Pericardium (tissue), 1 donor: ENCODE data around the gene GLRX.

GRCh38 chr5:93601369-93602265 is 18.6 kb downstream of the NR2F1 start:
- RRBS = no CpG with 5 or more reads among the region's 15 CpGs

GRCh38 chr5:95284010-95284831 is 673 bp downstream of the MCTP1 start:
- RRBS = under 1% methylated on average over 26 of the region's 85 CpGs

DNA sequence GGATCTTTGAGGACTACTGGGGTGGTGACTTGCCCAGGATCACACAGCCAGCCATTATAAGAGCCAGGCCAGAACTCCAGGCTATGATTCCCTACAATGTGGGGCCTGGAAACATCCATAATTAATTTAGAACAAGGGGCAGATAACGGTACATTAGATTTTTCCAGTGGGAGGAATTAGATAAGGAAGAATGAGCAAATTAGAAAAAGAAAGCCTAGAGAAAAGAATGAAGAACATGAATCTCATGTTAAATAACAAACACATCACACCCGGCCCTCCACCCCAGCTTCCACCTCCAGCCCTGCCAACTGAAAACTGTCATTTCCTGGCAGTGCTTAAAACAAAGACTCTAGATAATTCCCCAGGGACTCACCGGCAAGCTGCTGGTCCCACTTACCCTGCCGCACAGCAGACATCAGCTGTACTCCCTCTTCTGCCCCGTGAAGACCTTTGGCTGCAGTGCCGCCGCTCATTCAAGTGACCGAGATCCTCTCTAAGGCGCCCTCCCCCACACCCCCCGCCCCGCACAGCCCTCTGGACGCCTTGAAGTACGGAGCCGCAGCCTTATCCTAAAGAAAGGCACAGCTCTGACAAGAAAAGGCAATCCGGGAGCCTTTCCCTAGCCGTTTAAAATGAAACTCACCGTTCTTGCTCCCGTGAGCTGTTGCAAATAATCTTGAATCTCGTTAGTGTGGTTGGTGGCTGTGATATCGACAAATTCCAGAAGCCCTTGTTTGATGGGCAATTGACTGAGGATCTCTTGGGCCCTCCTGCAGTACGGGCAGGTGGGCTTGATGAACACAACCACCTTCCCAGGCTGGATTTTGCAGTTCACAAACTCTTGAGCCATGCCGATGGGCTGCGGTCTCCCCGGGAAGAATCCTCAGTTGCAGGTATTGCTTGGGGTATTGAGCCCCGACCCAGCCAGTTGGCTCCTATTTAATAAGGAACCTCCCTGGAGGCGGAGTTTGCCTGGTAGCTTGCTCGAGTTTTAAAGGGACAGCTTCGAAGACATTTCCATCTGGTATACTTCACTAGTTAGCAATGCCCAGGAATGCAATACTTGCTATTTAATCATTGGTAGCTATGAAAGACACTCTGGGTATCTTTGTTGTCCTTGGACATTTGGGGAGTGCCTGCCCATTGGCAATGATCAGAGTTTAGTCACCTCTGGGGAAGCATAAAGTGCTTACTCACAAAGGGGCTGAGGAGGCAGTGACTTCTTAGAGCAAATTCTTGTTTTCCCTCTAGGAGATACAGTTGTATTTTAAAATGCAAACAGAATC is at the start of gene GLRX:
GLRX (minus strand) TSS at position 914 of the 1,286 bp plus-strand sequence.
- RRBS = 3% methylated on average over 2 of the region's 28 CpGs

GRCh38 chr5:95824582-95824741 is 1.9 kb upstream of the GLRX start:
- RRBS = no CpG with 5 or more reads among the region's 1 CpG

GRCh38 chr5:95852057-95852574 is 29.6 kb upstream of the GLRX start:
- RRBS = no CpG with 5 or more reads among the region's 14 CpGs

- RRBS = no CpG with 5 or more reads among the region's 31 CpGs
Measured at GRCh38 chr5:95858552-95859720, 36.4 kb upstream of the GLRX start.

GRCh38 chr5:95887920-95889158 is 65.8 kb upstream of the GLRX start:
- RRBS = no CpG with 5 or more reads among the region's 9 CpGs

DNA sequence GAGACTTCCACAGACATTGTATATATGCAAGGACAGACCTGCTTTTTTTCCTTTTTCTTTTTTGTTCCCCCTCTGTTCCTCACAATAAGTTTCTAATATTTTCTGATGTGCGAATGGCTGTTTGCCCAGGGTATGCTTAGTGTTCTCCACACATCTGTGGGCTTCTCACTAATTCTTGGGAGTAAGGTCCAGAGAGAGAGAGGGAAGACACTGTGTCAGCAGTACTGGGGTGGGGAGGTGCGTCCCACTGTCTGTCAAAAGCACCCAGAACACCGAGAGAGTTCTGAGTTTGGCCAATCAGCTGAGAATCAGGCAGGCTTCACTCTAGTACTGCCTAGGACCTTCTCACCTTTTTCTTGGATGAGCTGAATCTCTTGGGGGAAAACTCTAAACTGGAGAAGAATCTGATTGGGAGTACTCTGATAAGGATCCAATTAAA is 61.8 kb downstream of the ELL2 start:
- RRBS = no CpG with 5 or more reads among the region's 3 CpGs

- RRBS = no CpG with 5 or more reads among the region's 6 CpGs
Measured at GRCh38 chr5:95923058-95924024, 38.3 kb downstream of the ELL2 start.

- RRBS = no CpG with 5 or more reads among the region's 1 CpG
Measured at GRCh38 chr5:95928029-95928411, 33.6 kb downstream of the ELL2 start.

- RRBS = no CpG with 5 or more reads among the region's 5 CpGs
Measured at GRCh38 chr5:95930638-95931558, 30.8 kb downstream of the ELL2 start.

DNA sequence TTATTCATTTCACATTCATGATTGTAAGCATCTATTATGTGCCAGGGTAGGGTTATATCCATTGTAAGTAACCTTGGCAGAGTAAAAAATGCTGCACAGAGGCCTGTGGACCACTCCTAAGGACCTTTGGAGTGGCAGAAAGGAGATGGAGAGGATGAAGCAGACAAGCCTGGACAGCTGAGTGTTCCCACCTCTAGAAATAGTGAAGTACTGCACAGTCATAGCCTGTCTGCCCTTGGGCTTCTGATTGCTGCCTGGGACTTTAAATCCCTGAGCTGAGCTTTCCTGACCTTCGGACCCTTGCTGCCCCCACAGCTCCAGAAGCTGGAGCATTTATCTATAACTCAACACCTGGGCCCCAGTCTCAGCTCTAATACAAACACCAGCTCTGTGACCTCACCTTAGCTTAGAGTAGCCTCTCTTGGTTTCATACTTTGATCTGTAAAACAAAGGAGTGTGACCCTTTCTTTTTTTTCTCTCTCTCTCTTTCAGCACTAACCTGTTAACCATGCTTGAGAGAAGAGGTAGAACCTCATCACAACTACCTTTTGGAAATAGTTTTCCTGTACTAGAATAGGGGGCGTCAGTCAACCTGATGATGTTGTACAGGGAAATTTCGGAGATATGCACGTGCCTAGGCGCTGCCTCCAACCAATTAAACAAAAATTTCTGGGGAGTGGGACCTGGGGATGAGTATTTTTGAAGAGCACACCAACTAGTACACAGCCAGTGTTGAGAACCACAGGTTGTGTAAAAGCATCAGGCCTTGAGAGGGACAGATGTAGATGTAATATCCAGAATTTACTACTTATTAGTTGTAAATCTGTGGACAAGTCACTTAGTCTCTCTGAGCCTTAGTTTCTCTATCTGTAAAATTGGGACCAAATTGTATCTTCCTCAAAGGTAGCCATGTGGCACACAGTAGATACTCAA is 25.4 kb upstream of the ELL2 start:
- RRBS = no CpG with 5 or more reads among the region's 5 CpGs

GRCh38 chr5:96068082-96068845 is 106.6 kb upstream of the ELL2 start:
- RRBS = no CpG with 5 or more reads among the region's 5 CpGs

- RRBS = no CpG with 5 or more reads among the region's 19 CpGs
Measured at GRCh38 chr5:96332494-96333695, 100.2 kb downstream of the PCSK1 start.

- RRBS = no CpG with 5 or more reads among the region's 13 CpGs
Measured at GRCh38 chr5:96408097-96408800, 24.8 kb downstream of the PCSK1 start.

DNA sequence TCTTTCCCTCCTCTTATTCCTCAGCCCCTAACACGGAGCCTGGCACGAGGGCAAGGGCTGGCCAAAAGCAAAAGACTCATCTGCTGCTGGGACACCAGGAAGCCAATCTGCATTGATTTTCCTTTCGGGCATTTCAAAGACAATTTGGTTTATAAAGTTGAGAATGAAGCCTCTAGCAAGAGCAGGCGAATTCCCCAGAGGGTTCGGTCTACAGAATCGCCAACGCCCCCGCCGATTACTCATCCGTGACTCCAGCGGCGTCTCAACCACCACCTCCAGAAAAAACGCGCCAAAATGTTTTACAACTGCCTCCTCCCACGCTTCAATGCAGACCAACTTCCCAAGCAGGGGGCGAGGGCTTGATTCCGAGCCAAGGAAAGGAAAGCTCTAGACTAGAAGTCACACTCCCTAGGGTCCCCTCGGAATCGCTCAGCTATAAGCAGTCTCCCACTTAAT is 1.5 kb downstream of the PCSK1 start:
- RRBS = no CpG with 5 or more reads among the region's 19 CpGs

DNA sequence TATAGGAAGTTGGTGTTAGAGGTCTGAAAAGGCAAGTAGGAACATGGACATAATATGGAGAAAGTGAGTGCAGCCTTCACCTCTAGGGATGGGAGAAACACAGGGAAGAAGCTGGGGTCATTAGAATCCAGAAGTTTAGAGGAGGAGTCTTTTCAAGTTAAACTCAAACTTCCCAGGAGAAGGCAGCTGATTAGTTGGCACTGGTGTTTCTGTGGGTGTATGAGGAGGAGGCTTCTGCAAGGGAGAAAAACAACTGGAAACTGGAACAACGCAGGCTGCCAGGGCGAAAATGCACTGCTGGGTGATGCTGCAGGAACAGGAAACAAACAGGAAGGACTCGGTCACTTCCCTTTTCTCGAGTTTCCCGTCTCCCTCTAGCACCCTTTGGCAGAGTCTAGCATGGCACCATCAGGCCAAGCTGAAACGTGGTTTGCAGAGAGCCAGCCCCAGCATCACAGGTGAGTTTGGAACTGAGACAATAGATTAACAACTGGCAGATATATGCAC is 77.5 kb upstream of the CAST start:
- RRBS = no CpG with 5 or more reads among the region's 6 CpGs

GRCh38 chr5:96706052-96707135 is 44.2 kb downstream of the CAST start:
- RRBS = no CpG with 5 or more reads among the region's 8 CpGs

DNA sequence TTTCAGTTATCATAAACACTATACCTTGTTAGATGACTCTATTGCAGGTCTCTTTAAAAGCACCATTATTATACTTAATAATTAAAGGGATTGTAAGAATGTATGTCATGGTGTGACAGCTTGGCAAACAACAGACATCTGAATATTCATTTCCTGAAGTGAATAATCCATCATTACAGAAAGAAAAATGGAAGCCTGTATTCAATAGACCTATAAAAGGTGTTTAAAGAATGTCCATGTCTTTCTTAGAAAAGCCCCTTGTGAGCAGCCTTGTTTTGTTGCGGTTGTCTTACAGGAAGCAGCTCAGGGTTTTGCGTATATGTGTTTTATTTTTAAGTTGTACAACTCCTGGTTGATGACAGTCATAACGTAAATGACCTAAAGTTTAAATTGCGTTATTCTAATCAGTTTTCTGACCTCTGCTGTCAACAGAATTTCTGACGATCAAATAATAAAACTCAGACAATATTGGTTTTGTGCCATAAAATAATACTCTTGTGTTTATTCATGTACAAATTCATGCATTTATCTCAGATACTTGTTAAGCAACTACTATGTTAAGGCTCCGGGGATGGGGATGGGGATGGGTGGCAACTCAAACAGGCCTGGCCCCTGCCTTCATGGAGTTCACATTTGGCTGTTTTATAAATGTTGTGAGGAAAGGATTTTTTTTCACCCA is 53.9 kb downstream of the CAST start:
- RRBS = no CpG with 5 or more reads among the region's 6 CpGs